H9 (cell line): Measurements from ENCODE around the genes CTAGE1 and RBBP8.

DNA sequence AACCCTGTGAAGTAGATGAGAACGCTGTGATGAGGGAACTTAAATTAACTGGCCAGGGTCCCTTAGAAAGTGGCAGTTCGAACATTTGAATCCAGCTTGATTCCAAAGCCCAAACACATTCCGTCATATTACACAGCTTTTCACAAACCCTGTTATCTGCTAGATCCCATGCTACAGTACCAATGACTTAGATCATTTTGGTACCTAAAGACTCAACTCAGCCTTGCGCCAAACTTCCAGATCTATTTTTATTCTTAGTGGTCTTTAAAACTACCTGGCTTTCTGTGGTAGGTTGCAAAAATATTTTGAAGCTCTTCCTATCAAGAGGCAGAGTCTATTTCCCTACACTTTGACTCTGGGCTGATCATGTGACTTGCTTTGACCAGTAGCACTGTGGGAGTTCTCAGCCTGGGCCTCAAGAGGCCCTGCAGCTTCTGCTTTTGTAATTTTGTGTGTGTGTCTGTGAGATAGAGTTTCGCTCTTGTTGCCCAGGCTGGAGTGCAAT lies 5.3 kb downstream of the ABHD3 start:
- PRO-cap: no peak

GRCh38 chr18:21896651-21897372 lies 156.2 kb downstream of the MIB1 start:
- PRO-cap: no peak

GRCh38 chr18:21902307-21902513 lies 161.6 kb downstream of the MIB1 start:
- PRO-cap: unidirectional peak, plus-strand start at chr18:21902361

- PRO-cap: unidirectional peak, minus-strand start at chr18:22032874
Measured at GRCh38 chr18:22032748-22033090, 136.7 kb upstream of the GATA6 start.

- PRO-cap: no peak
Measured at GRCh38 chr18:22060626-22061015, 108.8 kb upstream of the GATA6 start.

DNA sequence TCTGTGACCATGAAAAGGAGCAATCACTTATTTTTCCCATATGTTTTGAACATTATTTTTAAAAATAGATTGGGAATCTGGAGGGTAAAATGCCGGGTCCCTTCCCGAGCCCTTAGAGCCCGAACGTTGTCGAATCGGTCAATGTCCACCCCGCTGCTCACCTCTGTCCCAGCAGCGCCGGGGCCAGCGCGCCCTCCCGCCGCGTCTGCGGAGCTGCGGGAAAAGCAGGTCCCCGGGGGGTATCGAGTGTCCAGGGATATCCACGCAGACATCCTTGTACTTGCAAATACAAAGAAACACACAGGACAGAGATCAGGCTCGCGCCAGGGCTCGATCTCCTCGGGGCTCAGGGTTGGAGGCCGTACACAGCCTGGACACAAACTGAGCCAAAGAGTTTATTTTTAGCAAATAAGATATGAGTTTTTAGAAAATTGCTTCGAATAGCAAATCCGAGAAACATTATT lies 2.3 kb upstream of the GATA6 start:
- PRO-cap: no peak

GRCh38 chr18:22346442-22346766 lies 71.3 kb downstream of the CTAGE1 start:
- PRO-cap: no peak

DNA sequence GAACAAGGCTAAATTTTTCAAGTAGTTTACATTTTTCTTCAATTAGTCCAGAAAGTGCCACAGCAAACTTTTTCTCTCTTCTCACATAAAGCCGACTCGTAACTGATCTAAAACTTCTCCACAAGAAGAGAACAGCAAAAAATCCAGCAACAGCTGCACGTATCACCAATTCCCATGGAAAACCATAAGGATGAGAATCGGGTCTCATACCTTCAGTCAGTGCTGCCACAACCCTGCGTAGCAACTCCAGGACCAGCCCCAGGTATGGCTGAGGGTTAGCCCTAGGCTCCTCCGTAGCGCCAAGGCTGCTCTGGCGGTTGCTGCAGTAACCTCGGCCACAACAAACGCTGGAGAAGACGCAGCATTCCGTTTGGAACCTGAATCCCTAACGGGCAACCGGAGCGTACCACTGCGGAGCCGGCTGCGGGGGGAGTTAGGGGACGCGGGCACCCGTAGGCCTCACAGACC lies at the start of gene CTAGE1:
Gene CTAGE1 (minus strand): TSS at position 312 of the 468 bp plus-strand sequence.
- PRO-cap: no peak

GRCh38 chr18:22427871-22428208 lies 10.1 kb upstream of the CTAGE1 start:
- PRO-cap: no peak

GRCh38 chr18:22609431-22610188 lies 191.9 kb upstream of the CTAGE1 start:
- PRO-cap: no peak

DNA sequence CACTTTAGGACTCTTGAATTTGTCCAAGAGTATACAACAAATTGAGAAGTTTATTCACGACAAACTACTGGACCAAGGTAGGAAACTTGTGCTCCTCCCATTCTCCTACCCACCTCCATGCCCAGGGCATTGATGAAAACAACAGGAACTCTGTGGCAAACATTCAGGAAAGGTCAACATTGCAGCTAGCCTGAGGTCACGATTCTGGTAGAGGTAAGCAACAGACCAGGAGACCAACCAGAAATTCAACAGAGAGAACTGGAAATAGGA lies 209.0 kb upstream of the CTAGE1 start:
- PRO-cap: no peak

DNA sequence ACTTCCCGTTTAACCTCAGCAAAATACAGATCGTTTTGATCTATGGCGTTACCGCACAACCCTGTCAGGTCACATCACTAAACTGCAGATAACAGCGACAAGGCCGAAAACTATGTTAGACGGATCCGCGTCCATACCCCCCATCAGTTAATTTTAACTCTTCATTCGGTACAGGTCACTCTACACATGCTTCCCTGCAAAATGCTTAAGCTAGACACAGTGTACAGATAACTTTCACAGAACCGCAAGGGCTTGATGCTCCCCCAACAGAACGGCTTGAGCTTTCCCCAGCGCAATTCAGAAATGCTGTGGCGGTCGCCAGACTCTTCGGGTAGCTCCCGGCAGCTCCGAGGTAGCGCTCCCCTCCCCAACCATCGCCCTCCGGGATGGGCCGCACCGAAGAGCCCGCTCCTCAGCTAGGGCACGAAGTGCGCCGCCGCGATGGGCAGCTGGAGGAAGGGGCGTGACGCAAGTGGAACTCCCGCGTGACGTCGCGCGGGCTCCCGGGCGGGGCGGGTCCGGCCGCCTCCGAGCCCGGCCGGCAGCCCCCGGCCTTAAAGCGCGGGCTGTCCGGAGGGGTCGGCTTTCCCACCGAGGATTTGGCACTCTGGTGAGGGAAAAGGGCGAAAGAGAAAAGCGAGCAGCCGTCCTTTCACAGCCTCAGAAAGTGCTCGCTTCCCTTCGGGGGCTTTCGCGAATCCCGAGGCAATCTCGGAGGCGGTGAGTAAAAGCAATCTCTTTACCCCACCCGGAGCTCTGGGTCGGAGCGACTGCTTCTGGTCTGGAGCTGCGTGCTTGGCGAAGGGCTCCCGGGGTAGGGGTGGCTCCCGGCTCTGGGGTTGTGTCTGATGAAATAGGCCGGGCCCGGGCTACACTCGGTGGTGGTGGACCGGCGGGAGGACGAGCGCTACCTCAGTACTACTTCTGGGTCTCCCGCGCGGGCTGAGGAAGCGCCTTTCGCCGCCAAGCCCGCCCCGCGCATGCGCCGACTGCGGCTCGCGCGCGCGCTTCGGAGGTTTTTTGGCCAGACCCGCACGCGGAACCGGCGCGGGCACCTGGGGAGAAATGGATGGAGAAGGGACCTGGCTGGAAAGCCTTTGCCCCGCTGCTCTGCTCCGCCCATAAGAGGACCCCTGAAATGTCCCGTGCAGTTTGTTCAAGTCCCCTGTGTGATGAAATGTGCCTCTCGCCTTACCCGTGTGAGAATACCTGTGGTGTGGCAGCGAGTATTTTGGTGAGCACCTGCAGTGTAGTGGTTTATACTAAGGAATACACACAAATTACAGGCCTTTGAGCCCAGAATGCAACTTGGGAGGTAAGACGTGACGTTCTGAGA lies at the start of gene RBBP8:
Gene RBBP8 (plus strand): TSS at position 484 of the 1,336 bp plus-strand sequence.
- PRO-cap: unidirectional peak, plus-strand start at position 143 of the sequence; bidirectional peak, plus-strand start at position 300 of the sequence, minus-strand start at position 304 of the sequence; bidirectional peak, plus-strand start at position 557 of the sequence, minus-strand start at position 388 of the sequence; bidirectional peak, plus-strand start at position 1,027 of the sequence, minus-strand start at position 984 of the sequence

DNA sequence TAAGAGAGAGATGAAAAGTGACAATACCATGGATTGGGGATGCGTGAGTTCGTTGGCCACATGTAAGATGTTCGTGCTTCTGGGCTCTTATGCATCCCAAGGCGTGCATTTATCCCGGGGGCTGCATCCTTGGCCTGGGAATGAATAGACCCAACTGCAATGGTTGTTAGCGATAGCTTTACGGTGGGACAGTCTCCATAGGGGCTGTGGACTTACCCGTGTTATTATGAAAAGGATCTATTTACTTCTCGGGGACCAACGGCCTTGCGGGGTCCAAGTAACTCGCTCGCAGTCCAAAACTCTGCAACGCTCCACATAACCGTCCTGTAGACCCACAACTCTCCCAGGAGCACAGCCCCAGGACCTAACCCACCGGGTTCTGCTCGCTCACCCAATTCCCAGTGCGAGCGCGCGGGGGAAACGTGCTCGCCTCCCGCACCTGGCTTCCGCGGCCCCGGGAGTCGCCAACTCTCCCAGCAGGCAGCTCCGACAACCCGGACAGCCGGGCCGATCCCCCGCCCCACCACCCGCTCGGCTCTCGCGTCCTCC lies 455 bp upstream of the CABLES1 start:
- PRO-cap: unidirectional peak, plus-strand start at position 244 of the sequence

DNA sequence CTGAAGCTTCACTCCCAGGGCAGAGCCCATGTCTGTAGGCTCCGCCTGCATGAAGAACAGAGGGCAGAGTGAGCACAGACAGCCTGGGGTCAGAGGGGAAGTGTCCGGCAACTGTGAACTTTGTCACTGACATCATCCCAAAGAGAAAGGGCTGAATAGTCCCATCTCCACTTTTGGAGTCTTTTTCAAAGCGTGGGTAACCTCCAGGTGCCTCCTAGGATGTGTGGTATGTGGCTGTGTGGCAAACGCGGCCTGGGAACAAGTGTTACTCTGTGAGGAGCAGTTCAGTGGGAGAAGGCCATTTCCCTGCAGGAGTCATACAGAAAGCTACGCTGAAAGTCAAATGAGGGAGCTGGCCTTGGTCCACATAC lies 54.5 kb downstream of the CABLES1 start:
- PRO-cap: no peak

- PRO-cap: no peak
Measured at GRCh38 chr18:23330795-23331759, 106.7 kb downstream of the TMEM241 start.

DNA sequence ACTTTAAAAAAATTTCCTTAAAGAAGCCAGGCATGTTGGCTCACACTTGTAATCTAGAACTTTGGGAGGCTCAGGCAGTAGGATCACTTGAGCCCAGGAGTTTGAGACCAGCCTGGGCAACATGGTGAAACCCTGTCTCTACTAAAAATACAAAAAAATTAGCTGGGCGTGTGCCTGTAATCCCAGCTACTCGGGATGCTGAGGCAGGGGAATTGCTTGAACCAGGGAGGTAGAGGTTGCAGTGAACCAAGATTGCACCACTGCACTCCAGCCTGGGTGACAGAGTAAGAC lies 22.0 kb downstream of the RIOK3 start:
- PRO-cap: no peak

- PRO-cap: no peak
Measured at GRCh38 chr18:23521642-23522381, 18.5 kb downstream of the RMC1 start.

GRCh38 chr18:23570982-23571245 lies 15.4 kb downstream of the NPC1 start:
- PRO-cap: no peak

DNA sequence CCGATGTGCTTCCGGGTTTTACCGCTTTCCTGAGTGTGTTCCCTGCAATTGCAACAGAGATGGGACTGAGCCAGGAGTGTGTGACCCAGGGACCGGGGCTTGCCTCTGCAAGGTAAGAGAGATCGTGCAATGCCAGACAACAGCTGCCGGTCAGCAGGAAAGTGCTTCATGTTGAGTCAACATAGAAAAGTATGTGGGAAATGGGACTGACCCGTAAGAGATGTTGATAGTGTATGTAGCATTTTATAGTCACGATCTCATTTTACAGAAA lies 156.7 kb upstream of the TTC39C start:
- PRO-cap: no peak

GRCh38 chr18:23891510-23891886 lies 123.1 kb upstream of the TTC39C start:
- PRO-cap: no peak